Glomerular endothelial cell (primary cell): Measurements from ENCODE around the genes ISOC1 and MINAR2.

DNA sequence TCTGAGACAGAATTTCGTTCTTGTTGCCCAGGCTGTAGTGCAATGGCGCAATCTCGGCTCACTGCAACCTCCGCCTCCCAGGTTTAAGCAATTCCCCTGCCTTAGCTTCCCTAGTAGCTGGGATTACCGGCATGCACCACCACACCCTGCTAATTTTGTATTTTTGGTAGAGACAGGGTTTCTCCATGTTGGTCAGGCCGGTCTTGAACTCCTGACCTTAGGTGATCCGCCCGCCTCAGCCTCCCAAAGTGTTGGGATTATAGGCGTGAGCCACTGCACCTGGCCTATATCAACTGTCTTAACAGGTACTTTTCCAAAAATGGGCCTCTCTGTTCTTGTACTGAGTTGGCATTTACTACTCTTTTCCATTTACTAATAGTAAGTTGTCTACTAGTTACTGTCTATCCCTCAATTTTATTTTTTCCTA lies 37.0 kb downstream of the LMNB1 start:
- RAMPAGE, long total RNA: no peak

DNA sequence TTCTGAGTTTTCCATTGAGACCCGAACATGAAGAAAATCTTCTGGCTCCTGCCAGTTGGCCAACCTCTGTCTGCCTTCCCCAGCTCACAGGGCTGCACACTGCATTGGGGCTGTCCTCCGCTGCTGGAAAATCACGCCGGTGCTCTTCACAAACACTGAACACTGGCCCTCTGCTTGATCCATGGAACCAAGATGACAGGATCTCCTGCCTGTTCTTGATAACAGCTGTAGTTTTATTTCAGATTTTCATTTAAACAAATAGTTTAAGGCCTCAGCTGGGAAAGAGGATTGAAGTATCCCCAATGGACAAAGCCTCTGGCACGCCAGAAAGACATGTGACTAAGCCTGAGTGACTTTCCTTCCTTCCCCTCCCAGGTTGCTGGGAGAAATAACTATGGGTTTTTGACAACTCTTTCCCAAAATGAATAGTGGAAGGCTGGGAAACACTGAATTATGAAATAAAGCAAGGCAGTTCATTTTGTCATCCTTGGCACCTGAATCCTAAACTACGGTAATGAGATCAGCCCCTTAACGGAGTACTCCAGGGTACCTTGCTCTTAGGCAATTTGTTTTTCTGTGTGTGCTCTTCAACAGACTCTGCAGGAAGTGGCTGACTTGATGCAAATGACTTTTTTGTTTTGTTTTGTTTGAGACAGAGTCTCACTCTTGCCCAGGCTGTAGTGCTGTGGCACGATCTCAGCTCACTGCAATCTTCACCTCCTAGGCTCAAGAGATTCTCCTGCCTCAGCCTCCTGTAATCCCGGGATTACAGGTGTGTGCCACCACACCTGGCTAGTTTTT lies 75.1 kb downstream of the LMNB1 start:
- RAMPAGE, long total RNA: no peak

- RAMPAGE, long total RNA: no peak
Measured at GRCh38 chr5:126961665-126962351, 68.5 kb downstream of the MARCHF3 start.

GRCh38 chr5:126971449-126972009 lies 58.8 kb downstream of the MARCHF3 start:
- RAMPAGE, long total RNA: no peak

DNA sequence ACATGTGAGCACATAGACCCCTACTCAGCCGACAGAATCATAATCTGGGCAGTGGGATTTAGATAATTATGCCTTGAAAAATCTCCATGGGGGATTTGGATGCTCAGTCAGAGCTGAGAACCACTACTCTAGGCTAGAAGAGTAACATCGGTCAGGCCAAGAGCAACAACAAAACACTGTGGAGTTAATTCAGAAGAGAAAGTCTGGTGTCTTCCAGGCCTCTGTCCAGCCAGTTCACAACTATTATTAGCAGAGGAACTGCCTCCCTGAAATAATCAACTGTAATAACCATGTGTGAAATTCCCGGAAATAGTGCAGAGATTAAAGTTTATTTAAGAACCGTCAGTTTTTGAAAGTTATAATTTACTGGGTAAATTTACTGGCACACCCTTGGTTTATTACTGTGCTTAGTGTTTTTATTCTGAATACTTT lies 8.2 kb upstream of the MARCHF3 start:
- RAMPAGE, long total RNA: no peak

GRCh38 chr5:127848012-127848720 lies 145.0 kb downstream of the CCDC192 start:
- RAMPAGE, long total RNA: no peak

DNA sequence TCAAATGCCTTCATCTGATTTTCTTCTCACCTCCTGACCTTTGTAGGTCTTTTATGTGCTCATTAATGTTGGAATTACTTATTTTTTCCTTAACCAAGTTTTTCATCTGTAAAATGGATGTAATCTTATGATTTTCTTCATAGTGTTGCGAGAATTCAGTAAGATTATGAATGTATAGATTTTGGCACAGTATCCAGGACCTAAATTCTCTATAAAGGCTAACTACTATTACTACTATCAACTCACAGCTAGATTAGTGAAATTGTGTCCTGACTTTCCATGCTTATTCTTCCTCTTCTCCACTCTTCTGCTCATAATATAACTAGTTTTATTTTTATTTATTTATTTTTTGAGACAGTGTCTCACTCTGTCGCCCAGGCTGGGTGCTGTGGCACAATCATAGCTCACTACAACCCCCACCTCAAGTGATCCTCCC lies 4.2 kb upstream of the SLC12A2 start:
- RAMPAGE, long total RNA: no peak

DNA sequence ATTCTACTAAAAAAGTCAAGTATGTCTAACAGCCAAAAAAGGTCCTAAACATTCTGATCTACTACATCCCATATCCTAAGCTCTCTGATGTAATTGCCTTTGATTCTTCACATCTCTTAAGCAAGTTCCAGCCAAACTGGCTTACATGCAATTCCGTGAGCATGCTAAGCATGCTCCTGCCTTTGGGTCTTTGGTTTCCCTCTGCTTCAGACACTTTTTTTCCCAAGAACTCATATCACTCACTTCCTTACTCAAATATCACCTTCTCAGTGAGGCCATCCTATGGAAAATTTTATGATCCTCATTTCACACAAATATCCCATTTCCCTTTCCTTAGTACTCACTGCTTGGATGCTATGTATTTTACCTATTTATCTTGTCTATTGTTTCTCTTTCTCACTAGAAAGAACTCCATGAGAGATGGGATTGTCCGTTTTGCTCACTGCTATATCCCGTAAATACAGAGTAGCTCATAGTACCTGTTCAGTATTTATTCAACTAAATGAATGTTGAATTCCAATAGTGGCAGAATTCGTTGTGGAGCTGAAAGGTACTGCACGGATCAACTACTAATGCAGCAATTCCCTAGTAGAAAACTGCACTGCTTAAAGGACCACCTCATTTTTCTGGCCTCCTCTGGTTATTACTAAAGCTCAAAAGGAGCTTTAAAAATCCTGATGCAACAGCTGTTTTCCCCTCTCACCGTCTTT lies 2.2 kb upstream of the SLC12A2 start:
- RAMPAGE, long total RNA: no peak

- RAMPAGE, long total RNA: no peak
Measured at GRCh38 chr5:128118639-128118982, 35.0 kb downstream of the SLC12A2 start.

DNA sequence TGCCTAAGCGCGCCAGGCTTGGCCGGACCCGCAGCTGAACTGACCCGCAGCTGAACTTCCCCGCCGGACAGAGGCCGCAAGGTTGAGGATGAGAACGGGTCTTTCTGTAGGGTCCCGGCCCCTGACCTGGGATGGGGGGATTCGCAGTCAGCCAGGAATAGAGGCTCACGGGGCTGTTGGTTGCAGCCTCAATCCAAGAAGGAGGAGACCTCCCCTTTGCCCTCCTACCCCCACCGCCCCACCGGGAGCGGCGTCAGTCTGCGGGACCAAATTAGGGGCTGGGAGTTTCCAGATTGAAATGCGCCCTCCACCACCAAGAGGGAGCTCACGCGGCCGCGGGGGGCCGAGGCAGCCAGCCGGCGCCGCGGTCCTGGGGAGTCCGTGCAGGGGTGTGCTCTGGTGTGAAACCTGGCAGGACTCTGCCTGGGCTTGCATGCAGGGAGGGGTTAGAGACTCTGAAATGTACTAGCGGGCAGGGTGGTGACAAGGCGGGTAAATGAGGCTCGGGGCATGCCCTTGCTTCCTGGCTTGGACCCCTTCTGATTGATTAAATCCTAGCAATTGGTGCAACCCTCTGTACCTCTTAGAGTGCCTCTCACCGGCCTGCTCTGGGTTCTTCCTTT lies 937 bp upstream of the FBN2 start:
- RAMPAGE, long total RNA: no peak

DNA sequence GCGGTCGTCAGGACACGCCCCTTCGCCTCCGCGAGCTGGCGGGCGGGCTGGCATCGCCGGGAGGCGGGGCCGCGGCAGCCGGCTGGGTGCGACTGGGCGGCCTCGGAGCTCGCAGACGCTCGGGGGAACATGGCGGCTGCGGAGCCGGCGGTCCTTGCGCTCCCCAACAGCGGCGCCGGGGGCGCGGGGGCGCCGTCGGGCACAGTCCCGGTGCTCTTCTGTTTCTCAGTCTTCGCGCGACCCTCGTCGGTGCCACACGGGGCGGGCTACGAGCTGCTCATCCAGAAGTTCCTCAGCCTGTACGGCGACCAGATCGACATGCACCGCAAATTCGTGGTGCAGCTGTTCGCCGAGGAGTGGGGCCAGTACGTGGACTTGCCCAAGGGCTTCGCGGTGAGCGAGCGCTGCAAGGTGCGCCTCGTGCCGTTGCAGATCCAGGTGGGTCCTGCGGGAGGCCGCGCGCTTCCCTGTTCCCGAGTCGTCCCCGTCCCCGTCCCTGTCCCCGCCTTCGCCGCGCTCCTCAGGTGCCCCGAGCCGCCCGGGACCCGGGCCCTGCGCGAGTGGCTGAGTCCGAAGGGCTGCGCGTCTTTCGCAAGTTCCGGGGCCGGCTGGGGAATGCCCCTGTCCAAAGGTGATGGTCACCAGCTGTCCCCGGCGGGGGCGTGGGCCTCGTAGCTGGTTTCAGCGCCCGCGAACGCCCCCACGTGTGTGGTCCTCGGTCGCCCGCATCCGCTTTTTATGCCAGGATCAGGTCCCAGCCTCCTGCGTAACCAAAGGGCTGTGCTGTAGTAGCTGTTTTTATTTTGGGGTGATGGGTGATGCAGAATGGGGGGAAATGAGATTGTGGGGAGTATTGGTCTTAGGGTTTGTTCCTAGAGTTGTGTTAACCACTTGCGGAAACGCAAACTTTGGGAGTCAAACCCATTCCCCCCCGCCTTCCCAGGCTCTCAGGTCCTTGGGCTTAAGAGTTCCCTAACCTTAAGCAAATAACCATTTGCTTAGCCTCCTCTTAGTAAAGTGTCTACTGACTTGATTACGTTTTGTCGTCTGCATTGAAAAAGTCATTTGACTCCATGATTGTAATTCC lies at the start of gene ISOC1:
TSS of gene ISOC1 (plus strand) at position 112 of the 1,087 bp plus-strand sequence.
- RAMPAGE, long total RNA: no peak

- RAMPAGE, long total RNA: no peak
Measured at GRCh38 chr5:129460890-129461825, 1.1 kb downstream of the ADAMTS19 start.

- RAMPAGE, long total RNA: no peak
Measured at GRCh38 chr5:129747883-129748407, at the start of gene MINAR2. Gene MINAR2, plus strand, starts transcription at chr5:129748094.

GRCh38 chr5:130337122-130337510 lies 432.9 kb downstream of the CHSY3 start:
- RAMPAGE, long total RNA: no peak

DNA sequence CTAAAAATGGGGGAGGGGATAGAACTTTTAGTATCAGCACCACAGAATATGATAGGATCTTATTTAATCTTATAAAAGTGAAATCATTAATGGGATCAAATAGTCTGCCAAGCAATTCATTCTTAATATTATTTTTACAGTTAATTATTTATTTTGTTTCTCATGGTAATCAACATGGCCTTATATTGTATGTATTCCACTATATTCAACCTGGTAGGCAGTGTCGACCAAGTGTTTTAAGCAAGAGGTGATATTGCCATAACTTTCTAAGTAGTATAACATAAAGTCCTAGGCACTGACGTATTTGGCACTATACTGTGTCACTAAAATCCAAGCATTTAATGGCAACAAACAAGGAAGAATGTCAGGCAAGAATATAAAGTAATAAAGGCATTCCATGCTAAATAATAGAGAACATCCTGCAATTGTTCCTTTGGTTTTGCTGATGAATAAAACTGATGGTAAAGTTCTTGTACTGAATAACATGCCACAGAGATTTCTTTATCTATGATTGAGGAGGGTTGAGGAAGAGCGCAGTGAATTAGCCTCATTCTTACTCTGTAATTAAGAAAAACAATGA lies 257.0 kb downstream of the HINT1 start:
- RAMPAGE, long total RNA: no peak

- RAMPAGE, long total RNA: no peak
Measured at GRCh38 chr5:131019778-131020352, 145.2 kb downstream of the HINT1 start.

DNA sequence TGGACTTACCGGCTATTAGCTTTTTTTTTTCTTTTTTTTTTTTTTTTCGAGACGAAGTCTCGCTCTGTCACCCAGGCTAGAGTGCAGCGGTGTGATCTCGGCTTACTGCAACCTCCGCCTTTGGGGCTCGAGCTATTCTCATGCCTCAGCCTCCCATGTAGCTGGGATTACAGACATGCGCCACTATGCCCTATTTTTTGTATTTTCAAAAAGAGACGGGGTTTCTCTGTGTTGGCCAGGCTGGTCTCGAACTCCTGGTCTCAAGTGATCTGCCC lies 2.5 kb downstream of the CDC42SE2 start:
- RAMPAGE, long total RNA: no peak

- RAMPAGE, long total RNA: no peak
Measured at GRCh38 chr5:131343983-131344416, 80.1 kb downstream of the CDC42SE2 start.

- RAMPAGE, long total RNA: no peak
Measured at GRCh38 chr5:131362300-131362552, 98.4 kb downstream of the CDC42SE2 start.

DNA sequence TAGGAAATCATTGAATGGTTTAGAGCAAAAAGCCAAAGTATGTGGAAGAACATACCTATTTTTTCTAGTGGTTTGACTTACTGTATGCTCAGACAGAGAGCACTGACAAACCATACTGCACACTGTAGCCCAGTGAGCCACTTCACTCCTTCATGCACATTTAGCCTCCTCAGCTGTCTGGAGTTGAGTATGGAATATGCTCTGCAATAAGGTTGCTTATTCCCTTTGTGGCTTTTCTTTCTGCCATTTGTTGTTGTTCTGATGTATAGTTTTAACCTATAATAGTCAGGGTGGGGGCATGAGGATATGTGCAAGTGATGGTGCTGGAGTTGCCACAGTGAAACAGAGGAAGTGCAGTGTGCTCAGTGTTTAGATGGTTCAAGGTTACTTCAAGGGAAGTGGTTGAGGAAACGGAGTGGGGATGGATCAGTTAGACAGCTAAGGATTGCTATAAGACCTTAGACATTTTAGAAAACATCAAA lies 100.7 kb downstream of the CDC42SE2 start:
- RAMPAGE, long total RNA: no peak